Metastatic Lung Carcinoma in the Adrenal Gland (tissue), 1 donor: Measurements from ENCODE around the gene ADH4.

GRCh38 chr4:94535809-94536299 lies 84.1 kb downstream of the PDLIM5 start:
- PRO-cap, result no peak

- PRO-cap, result no peak
Observed at GRCh38 chr4:94598607-94599425, 147.1 kb downstream of the PDLIM5 start.

- PRO-cap, result no peak
Observed at GRCh38 chr4:94759957-94760156, 2.1 kb downstream of the BMPR1B start.

GRCh38 chr4:98232174-98232794 lies 28.9 kb upstream of the RAP1GDS1 start:
- PRO-cap, result no peak

DNA sequence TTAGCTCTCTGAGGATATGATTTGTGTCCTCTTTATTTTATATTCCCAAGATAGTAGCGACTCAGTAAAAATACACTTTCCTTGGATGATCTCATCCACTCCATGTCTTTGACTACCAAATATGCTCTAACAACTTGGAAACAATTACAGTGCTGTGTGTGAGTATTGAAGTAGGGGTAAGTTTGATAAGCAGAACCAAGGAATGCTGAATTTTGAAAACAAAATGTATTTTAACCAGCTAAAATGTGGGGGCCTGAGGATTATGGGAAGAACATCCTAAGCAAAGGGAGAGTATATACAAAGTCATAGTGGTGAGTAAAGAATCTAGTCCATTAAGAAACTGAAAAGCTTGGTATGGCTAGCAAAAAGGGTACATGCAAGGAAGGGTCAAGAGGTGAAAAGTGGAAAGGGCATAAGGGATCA lies 54.1 kb downstream of the RAP1GDS1 start:
- PRO-cap, result no peak

- PRO-cap, result no peak
Observed at GRCh38 chr4:98468464-98469155, 189.8 kb downstream of the TSPAN5 start.

- PRO-cap, result no peak
Observed at GRCh38 chr4:98656744-98657902, 1.3 kb downstream of the TSPAN5 start.

GRCh38 chr4:98659036-98659499 lies 657 bp upstream of the TSPAN5 start:
- PRO-cap, result no peak

GRCh38 chr4:98706241-98706491 lies 47.8 kb upstream of the TSPAN5 start:
- PRO-cap, result no peak

DNA sequence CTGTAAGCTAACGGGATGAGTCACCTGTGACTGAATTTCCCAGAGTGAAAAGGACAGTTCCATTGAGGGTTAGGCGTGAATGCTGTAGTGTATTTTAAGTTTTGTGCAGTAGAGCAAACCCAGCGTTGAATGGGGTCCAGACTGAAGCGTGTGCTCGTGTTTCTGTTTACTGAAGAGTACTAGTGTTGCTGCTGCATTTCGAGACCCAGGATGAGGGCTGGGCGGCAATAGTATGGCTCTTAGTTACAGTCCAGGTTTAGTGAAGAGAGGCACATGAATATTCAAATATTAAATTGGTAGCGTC lies 985 bp downstream of the METAP1 start:
- PRO-cap, result no peak

- PRO-cap, result no peak
Observed at GRCh38 chr4:99051440-99051794, 37.2 kb downstream of the ADH5 start.

DNA sequence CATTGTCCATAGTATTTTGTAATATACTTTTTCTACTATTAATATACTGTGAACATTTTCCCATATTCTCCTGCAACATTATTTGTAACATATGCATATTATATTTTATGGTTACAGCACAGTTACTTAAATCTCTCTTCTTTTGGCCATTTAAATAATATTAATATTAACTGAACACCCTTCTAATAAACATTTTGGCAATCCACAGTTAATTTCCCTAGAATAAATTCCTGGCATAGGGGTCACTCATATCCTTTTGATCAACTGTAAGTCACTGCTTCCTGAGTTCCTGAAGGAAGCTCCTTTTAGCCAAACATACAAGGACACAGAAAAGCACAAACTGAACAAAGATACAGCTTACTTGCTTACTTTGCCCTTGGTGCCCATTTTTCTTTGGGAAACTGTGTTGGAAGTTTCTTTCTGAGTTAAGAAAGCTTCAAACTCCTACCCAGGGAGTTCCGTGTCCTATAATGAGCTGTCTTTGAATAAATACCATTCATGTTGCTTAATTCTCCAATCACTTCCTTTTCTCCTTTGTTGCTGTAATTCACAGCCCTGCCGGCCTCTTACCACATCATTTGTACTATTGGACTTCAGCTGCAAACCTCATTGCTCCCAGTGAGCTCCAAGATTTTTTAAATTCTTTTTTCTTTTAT lies at the start of gene ADH4:
TSS of gene ADH4 (minus strand) at position 462 of the 656 bp plus-strand sequence.
- PRO-cap, result no peak

DNA sequence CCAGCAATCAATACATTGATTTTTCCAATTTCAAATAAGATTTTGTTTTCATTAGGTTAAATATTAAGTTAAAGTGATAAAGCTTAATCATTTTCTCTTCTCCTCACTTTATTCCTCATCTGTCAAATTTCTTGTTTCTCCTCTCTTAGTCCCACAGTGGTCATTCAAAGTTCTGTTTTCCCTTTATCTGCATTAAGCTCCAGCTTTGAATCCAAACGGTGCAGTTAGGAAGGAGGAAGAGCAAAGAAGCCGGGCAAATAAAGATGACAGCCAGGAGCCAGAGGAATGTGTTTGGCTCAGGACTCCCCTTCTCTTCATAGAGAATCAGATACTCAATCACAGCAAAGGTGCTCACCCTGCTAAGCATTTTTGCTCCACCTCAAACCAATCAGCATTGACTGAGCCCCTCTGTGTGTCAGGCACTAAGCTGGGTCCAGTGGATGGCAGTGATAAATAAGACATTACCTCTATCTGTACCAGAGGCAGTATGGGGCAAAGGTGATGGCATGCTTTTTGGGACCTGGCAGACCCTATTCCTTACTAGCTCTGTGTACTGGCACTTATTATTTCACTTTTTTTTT lies 434 bp upstream of the ADH1A start:
- PRO-cap, result no peak

- PRO-cap, result no peak
Observed at GRCh38 chr4:99381595-99382080, 29.1 kb upstream of the ADH1C start.

DNA sequence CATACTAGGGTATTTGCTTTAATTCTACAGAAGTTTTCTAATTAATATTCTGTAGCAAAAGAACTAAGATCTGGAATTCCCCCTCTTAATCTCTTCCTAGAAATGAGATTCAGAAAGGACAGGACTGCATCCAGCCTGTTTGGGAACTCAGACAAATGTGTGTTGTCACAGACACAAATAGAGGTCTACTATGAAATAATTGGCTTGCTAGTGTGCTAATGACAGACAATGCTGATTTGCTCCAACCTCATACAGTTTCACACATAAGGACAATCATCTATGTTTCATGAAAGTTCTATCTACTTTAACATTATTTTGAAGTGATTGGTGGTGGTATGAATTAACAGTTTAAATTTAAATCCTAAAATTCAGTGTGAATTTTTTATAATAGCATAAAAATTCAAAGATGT lies 617 bp upstream of the MTTP start:
- PRO-cap, result no peak

DNA sequence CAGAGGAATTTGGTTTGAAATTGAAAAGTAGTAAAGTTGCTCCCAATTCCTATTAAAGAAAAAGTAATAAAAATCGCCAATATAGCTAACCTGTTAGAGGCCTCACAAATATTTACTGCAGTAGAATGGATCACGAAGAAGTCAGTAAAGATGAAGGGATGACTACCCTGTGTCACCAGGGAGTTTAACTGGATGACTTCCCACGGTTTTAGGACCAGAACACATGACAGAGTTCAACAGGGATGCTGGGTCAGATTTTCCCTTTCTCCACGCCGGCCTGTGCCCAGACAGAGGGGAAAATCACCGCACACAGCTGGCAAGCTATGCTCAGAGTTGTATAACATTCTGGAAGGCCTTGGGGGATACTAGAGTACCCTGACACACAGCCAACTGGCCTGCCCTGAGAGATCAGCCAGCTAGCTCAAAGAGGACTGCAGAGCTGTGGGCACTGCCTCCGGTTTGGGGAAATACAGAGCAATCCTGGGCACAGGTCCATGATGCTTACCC lies 15.0 kb downstream of the C4orf54 start:
- PRO-cap, result no peak

DNA sequence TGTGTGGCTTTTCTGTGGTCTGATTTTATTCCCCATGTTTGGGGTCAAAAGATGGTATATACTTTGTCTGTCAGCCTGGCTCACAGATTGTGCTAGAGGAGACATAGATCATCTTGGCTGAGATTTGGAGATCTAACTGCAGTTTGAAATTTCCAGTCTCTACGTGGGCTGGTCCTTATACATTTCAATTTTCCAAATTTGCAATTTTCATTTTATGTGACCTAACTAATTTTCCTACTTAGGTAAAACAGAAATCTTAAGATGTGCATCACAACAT lies 152.5 kb upstream of the DDIT4L start:
- PRO-cap, result no peak

DNA sequence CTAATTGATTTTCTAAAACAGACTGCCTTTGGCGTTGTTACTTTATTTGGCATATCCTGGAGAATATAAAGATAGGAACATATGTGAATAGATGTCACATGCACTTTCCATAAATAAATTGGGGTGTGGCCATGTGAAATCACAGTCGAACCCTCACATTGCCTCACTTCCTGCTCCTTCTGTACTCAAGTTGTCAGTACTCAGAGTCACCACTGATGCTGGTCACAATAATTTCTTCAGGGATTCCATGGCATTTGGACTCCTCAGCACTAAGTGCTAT lies 1.4 kb upstream of the EMCN start:
- PRO-cap, result no peak

DNA sequence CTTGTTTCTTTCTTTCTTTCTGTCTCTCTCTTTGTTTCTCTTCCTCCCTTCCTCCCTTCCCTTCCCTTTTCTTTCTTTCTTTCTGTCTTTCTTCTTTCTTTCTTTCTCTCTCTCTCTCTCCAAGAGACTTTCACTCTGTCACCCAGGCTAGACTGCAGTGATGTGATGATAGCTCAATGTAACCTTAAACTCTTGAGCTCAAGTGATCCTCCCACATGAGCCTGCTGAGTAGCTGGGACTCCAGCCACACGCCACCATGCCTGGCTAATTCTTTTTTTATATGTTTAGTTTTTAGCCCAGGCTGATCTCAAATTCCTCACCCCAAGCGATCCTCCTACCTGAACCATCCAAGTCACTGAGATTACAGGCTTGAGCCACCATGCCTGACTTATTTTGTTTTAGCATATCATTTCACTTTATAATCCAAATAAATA lies 64.3 kb upstream of the EMCN start:
- PRO-cap, result no peak

- PRO-cap, result no peak
Observed at GRCh38 chr4:100986075-100986690, 361.1 kb downstream of the PPP3CA start.